Measurements from ENCODE around the gene GK3.

- PRO-cap, result no peak
Observed at GRCh38 chr4:159265036-159266110, 162.5 kb downstream of the RAPGEF2 start.

GRCh38 chr4:159331342-159331844 is 228.5 kb downstream of the RAPGEF2 start:
- PRO-cap, result no peak

DNA sequence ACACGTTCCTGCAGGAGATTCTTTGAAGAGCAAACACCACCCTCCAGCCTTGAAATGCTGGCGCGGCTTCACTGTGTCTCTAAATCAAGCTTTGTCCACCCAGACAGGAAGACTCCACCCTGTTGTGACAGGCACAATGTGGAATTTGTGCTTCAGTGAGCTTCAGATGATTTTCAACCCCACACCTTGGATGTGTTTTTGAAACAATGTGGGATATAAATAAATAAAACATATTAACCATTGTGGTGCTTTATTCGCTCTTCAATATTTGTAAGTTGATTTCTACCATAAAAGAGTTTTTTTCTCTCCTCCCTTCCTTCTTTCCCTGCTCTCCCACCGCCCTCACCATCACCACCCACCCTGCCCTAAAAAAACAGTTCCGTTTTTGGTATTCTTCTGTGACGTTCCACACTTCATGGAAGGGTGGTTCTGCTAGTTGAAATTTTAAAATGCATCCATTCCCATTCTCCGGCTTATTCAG is 264.2 kb downstream of the RAPGEF2 start:
- PRO-cap, result no peak

DNA sequence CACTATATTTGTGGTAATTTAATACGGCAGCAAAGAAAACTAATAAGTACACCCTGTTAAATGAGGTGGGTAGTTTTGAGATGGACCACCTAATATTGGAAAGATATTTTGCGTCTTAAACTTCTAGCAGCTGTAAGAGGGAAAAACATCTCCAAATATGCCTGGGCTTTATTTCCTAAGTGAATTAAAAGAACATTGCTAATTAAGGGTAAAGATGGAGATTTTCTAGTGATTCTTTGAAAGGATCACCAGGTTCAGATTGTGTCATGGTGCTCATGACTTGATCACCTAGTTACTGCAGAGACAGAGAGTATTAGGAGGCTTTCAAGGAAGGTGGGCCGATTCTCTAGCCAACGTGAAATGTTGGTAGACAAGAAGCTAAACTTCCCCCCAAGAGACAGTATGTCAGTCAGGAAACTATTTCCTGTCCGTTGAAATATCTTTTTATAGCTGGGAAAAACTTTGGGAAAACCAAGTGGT is 295.1 kb downstream of the RAPGEF2 start:
- PRO-cap, result no peak

DNA sequence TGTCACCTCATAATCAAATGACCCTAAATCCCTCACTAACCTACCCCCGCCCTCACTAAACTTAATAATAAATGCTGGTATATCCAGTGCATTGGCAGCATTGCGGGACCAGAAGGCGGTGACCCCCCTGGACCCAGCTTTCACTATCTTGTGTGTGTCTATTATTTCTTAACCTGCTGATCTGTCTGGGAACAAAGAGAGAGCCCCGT is 1262.3 kb downstream of the RAPGEF2 start:
- PRO-cap, result no peak

DNA sequence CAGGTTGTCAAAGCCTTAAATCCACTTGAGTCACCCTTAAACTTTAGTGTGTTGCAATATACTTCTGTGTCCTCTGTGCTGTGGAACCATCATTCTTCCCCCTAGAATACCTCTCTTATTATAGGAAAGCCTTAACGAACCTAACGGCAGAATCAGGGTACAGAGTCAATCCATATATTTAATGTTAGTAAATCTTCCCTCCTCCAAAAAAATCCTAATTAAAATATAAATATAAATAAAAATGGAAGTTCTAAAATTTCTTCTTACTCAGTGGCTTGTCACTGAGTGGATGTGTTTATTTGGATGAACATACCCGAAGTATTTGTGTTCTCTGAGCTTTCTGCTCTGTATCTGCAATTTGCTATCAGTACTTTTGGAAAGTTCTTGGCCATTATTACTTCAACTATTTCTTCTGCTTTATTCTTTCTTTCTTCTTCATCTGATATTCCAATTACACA is 19.3 kb upstream of the NAF1 start:
- PRO-cap, result no peak

- PRO-cap, result no peak
Observed at GRCh38 chr4:163330730-163331738, 1.4 kb downstream of the NPY1R start.

- PRO-cap, result no peak
Observed at GRCh38 chr4:163343469-163343814, 250 bp upstream of the NPY5R start.

GRCh38 chr4:163600684-163601004 is 106.2 kb downstream of the TMA16 start:
- PRO-cap, result no peak

GRCh38 chr4:165279539-165279942 is at the start of gene GK3:
GK3 (minus strand) TSS chr4:165279704.
- PRO-cap, result no peak

GRCh38 chr4:165299262-165299893 is 19.9 kb upstream of the GK3 start:
- PRO-cap, result no peak

DNA sequence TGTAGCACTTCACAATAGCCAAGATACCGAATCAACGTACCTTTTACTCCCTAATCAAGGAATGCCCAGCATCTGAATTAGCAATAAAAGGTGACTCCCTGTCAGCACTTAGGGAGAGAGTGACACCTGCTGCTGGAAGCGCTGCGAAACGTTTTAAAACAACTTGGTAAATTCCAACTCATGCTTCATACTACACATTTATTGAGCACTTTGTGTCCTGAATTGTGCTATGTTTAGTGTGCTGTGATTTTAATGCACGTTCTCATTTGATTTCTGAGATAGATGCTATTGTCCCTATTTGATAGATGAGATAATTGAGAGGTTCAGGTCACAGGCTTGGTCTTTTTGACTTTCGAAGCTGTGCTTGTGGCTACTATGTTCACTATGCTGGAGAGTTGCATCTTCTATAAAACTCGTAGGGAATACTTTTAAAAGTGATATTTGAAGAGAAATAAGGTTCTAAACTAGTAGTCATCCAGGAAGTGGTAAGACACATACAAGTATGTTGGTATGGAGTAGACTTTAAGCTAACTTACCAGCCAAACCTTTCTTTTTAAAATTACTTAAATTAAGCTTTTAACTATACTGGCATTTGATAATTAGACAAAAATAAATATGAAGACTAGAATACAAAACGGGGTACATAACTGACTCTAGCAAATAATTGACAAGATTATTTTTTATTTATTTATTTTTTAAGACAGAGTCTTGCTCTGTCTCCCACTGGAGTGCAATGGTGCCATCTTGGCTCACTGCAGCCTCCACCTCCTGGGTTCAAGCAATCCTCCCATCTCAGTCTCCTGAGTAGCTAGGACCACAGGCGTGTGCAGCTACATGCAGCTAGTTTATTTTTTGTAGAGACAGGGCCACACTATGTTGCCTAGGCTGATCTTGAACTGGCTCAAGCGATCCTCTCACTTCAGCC is 16.6 kb downstream of the MSMO1 start:
- PRO-cap, result no peak

DNA sequence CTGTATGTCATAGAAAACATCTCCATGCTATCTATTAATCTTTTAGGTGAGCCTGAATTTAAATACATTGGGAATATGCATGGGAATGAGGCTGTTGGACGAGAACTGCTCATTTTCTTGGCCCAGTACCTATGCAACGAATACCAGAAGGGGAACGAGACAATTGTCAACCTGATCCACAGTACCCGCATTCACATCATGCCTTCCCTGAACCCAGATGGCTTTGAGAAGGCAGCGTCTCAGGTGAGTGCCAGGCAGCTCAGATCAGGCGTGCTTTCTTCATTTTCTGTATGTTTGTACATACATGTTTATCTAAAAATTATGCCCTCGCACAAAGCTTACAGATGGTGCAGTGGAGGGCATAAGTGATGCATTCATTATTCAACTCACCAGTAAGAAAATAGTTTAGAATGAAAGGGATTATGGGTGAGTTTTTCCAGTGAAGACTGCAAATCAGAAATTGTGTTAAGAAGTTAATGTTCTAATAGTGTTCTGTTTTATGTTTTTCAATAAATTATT is 85.6 kb downstream of the CPE start:
- PRO-cap, result no peak

DNA sequence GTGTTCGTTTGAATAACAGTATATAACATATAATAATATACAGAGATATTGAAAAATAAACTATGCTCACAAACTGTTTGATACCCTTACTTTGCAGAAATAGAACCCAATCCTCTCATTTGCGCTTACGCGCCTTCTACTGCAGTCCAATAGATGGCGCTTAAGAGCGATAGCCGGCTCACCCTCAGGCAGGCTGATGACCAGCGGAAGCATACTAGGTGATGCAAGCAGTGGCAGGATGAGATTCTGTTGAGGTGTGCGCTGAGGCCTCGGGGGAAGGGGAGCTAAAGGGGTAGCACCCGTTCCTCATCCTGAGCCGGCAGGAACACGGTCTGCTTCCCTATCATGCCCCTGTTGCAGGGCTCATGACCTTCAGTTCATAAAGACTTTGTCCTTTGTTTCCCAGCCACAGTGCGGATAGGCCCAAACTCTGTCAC is 628.9 kb downstream of the TLL1 start:
- PRO-cap, result no peak

GRCh38 chr4:168269742-168270427 is 48.7 kb downstream of the DDX60 start:
- PRO-cap, result no peak

DNA sequence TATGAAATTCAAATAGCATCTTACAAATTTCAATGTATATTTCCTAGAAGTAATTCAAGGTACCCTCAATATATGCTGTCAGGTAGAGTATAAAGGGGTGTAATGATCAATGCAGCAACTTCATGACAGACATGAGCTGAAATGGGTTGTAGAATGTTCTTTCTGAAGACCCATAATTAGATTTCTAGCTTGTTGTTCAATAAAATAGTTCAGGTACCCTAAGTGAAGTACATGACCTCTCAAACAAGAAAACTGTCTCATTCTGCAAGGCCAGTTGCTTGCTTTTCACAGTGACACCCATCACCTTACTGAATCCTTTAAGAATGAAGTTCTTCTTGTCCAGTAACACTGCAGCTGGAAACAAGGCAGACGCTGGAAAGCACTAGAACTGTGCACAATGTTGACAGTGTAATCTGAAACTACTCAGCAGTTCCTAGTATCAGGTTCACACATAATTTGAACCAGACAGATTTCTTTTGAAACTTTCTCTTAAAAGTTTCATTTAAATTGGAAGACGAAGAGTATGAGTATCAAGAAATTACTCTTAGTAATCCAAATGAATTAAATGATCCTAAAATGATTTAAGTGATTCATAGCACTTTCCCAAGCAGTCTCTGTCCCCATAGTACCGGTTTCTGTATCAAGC is 63.3 kb downstream of the PALLD start:
- PRO-cap, result no peak

- PRO-cap, result no peak
Observed at GRCh38 chr4:168588918-168589610, 92.2 kb downstream of the PALLD start.

GRCh38 chr4:168605374-168605913 is 108.6 kb downstream of the PALLD start:
- PRO-cap, result no peak

GRCh38 chr4:168654521-168654870 is 157.6 kb downstream of the PALLD start:
- PRO-cap, result no peak

GRCh38 chr4:168722890-168723507 is 226.1 kb downstream of the PALLD start:
- PRO-cap, result no peak